Body of pancreas (tissue), 2 donors: ENCODE results near the genes CAPN5, RSF1 and KCTD21.

DNA sequence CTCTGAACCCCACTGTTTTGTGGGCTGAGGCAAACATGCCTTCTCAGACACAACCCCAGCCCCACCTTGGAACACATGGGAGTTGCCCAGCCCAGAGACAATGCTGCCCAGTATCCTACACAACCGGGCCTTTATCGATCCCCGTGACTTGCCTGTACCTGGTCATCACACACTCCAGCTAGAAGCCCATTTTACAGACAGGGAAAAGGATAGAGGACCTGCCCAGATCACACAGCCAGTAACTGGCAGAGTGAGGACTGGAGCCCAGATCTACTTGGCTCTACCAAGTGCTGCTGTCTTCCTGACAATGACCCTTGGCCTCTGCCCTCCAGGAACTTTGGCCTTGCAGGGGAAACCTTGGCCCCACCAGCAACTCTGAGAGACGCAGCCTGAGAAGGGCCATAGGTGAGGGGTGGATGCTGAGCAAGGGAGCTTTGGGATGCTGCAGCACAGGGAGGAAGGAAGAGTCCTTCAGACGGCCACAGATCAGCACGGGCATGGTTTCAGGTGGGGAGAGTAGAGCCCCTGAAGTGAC lies 2.2 kb upstream of the CAPN5 start:
- PRO-cap: no peak
- RAMPAGE, long total RNA, 2 experiments: no peak in any of the 2 experiments

DNA sequence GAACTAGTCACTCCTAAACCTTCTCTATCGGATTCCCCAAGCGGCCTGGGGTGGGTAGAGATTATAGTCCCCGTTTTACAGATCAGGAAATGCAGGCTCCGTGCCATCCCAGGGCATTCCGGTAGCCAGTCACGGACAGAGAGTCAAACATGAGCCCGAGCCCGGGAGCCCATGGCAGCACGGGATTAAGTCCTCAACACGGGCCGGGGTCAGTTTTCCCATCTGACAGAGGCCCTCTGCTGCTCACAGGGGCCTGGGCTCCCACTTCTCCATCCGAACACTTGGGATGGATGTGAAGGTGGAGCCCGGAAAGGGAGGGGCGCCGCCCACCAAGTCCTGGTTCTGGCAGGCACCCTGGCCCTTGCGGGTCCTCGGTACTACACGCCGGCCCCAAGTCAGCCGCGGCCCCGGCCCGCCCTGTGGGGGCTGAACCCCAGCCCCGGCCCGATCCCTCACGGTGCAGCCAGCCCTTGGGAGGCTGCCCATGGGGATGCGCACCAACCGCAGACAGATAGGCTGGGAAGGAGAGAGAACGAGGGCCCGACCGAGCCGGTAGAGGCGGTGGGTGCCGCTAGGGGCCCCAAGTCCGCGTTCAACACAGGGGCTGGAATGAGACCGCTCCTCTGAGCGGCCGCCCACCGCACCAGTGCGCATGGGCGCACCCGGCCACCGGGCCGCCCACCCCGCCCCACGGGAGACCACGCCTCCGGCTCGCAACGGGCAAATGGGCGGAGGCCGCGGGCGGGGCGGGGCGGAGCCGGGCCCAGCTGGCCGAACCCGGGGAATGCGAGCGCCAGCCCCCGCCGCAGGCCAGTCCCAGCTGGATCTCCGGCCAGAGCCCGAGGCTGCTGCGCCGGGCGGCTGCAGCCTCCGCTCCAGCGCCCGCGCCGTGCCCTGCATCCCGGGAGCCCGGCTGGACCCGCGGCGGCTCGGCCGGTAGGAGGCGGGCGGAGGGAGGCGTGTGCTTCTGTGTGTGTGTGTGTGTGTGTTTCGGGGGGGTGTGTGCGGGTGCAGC lies at the start of gene CAPN5:
TSS of gene CAPN5 (plus strand) at position 813 of the 1,015 bp plus-strand sequence.
- PRO-cap: bidirectional peak, plus-strand start at position 813 of the sequence, minus-strand start at position 645 of the sequence
- RAMPAGE, long total RNA, 2 experiments: no peak in any of the 2 experiments

DNA sequence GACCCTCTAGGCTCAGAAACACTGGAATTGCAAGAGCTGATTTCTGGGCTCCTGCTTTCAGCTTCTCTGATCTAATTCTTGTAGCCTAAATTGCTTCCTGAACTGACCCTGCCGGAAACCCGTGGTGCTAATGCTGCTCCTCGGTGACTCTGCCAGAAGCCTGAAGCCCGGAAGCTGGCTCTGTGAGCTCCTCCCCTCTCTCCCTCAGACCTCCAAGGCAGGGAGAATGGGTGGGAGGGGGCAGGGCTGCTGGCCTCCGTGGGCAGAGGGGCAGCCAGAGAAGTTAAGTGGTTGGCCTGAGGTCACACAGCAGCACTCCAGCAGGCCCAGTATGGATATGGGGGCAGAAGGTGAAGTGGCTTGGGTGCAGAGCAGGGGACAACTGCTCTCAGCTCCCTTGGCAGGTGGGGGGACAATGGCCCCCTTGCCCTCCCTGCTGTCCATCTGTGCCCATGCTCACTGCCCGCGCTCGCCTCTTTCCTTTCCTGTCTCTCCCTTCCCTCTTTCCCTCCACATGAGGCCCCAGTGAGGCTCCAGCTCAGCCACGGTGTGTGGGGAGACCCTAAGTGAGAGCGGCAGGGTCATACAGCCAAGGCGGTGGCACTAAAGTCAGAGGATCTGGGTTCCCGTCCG lies 16.2 kb downstream of the CAPN5 start:
- PRO-cap: unidirectional peak, minus-strand start at position 68 of the sequence
- RAMPAGE, long total RNA, 2 experiments: no peak in any of the 2 experiments

DNA sequence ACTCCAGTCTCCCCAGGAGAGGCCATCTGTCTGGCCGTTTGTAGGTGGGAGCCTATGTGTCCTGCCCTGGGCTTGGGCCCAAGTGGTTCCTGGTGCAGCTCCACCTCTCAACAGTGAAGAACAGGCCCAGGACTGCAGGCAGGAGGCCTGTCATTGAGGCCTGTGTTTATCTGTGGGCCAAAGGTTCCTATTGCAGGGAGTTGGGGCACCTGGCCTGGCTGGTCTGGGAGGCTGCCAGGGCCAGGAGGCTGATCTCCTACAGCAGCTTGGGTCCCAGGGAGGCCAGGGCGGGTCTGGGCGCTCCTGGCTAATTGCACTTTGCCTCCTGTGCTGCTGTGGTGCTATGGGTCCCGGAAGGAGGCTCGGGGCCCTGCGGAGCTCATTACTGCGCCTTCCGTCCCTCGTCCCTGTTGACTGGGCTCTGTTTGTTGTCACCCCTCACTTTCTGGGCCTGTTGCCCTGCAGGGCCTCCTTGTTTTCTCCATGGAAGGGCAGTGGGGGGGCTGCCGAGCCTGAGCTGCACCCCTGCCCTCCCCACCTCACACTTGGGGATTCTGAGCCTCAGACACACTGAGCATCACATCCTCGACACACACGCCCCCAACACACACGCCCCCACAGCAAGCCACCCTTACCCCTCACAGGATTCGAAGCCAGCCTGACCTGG lies 6.9 kb upstream of the OMP start:
- PRO-cap: unidirectional peak, minus-strand start at position 115 of the sequence
- RAMPAGE, long total RNA, 2 experiments: no peak in any of the 2 experiments

GRCh38 chr11:77126097-77126469 lies 2.0 kb upstream of the MYO7A start:
- PRO-cap: no peak
- RAMPAGE, long total RNA, 2 experiments: no peak in any of the 2 experiments

DNA sequence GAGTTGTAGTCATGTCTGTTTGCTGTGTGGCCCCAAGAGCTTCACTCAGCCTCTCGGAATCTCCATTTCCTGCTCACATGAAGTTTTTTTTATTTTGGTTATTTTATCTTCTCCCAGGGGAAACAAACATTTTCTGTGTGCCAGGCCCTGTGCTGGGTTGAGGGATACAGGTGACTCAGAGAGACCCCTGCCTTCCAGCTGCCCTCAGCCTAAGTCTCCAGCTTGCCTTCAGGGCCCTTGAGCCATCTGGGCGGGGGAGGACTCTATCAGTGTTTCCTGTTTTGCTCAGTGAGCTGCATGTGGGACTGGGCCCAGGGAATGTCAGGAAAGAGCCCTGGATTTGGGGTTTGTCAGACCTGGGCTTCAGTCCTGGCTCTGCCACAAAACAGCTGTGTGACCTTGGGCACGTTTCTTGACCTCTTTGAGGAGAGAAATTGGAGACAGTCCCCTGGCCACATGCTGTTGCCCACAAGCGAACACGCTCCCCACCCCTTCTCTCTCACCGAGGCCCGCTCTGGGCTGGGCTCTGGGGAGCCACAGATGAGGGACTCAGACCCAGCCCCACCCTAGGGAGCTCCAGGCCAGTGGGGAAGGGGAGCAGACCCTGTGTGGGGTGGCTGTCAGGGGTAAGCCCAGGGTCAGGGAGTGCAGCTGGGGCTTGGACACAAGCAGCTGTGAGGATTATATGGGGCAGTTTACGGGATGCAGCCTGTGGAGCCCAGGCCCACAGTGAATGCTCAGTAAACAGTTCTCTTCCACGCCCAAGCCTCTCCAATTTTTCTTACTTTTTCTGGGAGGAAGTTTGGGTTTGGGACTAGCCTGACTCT lies 12.2 kb downstream of the MYO7A start:
- PRO-cap: no peak
- RAMPAGE, long total RNA, 2 experiments: no peak in any of the 2 experiments

DNA sequence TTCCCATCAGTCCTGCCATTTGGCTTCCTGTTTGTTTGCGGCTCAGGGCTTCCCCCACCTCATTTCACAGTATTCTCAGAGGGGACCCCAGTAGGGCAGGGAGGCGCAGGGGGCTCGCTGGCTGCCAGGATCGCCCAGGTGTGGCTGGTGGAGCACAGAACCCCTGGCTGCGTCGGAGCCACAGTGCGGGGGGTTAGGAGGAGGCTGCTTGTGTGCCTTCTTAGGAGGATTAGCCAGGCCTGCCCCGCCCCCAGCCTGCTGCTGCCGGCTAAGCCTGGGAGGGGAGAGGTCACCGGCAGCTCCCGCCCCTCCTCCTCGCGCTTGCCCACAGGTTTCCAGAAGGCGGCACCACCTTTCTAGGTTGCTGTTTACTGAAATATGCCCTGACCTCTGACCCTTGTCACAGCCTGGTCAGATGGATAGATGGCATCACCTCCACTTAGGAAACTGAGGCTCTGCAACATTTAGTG lies 43.8 kb downstream of the MYO7A start:
- PRO-cap: no peak
- RAMPAGE, long total RNA, 2 experiments: no peak in any of the 2 experiments

GRCh38 chr11:77675030-77675518 lies 37.5 kb upstream of the CLNS1A start:
- PRO-cap: no peak
- RAMPAGE, long total RNA, 2 experiments: no peak in any of the 2 experiments

DNA sequence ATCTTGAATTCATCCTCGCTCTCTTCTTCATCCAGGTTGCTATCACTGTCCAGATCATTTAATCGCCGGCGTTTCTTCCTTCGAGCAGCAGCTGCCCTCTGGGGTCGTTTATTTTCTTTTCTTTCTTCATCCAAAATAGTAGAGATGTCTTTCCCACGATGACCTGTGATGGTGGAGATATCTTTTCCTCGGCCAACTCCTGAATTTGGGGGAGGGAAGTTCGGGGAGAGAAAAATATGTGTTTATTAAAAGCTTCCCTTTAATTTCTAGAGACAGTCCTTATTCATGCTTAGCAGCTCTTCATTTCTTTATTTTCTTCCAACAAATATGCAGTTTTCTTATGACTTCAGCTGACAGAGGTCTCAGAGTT lies 39.2 kb upstream of the CLNS1A start:
- PRO-cap: no peak
- RAMPAGE, long total RNA, 2 experiments: no peak in any of the 2 experiments

- PRO-cap: bidirectional peak, plus-strand start at chr11:77821144, minus-strand start at chr11:77820717
- RAMPAGE, long total RNA, 2 experiments: start-site peak on the minus strand in 2 of 2 experiments, at chr11:77820722-77820997 at its widest, 27 to 400 reads per replicate
Measured at GRCh38 chr11:77820457-77821069, at the start of gene RSF1. TSS of gene RSF1 (minus strand) at chr11:77820722.

DNA sequence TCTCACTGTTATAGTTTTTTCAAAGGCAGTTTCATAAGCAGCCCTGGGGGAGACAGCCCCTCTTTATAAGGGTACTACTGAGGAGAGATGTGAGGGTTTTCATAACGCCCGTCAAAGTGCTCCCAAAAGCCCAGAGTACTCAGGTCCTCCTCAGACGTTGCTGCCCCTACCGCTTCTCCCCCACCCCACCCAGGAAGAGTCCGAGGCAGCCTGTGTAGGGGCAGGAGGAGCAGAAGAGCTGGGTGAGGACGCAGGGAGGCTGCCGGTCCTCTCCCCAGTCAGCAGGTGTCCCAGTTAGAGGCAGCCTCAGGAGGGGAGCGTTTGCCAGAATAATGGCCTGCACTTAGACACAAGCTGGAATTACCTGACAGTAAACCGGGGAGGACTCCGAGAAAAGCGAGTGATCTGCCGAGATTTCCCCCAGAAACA lies 17.9 kb upstream of the THRSP start:
- PRO-cap: unidirectional peak, plus-strand start at position 232 of the sequence
- RAMPAGE, long total RNA, 2 experiments: no peak in any of the 2 experiments

GRCh38 chr11:78046126-78046697 lies 17.4 kb upstream of the THRSP start:
- PRO-cap: no peak
- RAMPAGE, long total RNA, 2 experiments: no peak in any of the 2 experiments

- PRO-cap: no peak
- RAMPAGE, long total RNA, 2 experiments: no peak in any of the 2 experiments
Measured at GRCh38 chr11:78072850-78073146, 6.9 kb downstream of the NDUFC2 start.

- PRO-cap: bidirectional peak, plus-strand start at chr11:78188938, minus-strand start at chr11:78188588
- RAMPAGE, long total RNA, 2 experiments: start-site peak on the minus strand in 1 of 2 experiments, at chr11:78188590-78188624 at its widest, 22 reads per replicate
Measured at GRCh38 chr11:78188456-78189067, at the start of gene KCTD21. TSS of gene KCTD21 (minus strand) at chr11:78188626.

DNA sequence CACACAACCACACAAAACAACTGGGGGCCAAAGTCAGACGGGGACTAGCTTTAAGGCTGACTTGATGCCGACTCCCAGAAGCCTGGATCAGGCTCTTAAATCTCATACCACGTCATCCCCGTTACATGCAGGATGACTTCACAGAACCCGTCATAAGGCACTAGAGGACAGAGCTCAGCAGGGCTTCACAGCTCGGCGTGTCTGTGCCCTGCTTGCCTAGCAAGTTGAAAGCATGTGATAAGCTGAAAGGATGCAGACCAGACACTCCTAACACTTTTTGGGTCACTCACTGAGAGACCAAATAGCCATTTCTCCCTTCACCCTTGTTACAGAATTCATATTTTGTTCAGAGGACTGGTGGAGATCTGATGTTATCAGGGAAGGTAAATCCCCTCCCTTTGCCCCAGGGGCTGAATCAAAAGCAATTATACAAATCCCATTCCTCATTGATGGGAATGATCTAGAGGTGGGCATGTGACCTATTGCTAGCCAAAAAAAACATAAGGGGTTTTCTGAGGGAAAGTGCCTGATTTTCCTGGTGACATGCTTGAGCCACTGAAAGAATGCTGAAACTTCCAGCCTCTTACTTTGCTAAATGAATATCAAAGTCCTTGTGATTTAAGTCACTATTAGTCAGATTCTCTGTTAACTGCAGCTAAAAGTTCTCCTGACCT lies 65.3 kb downstream of the GAB2 start:
- PRO-cap: no peak
- RAMPAGE, long total RNA, 2 experiments: no peak in any of the 2 experiments

- PRO-cap: no peak
- RAMPAGE, long total RNA, 2 experiments: no peak in any of the 2 experiments
Measured at GRCh38 chr11:78375579-78376210, 41.9 kb downstream of the GAB2 start.

- PRO-cap: no peak
- RAMPAGE, long total RNA, 2 experiments: no peak in any of the 2 experiments
Measured at GRCh38 chr11:78400832-78401389, 16.7 kb downstream of the GAB2 start.

DNA sequence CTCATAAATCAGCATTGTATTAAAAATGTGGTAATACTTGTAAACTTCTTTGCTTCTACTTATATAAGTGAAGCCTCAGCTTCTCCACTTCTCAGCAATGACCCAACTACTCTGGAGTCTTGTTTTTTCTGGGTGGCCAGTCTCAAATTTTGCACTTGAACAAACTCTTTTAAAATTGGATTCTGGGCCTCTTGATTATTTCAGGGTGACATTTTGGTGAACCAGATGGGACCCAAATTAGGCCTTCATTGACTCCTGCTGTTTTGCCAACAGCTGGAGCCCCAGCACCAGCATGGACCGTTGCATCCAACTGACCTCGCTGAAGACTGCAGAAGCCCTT lies 41.8 kb downstream of the NARS2 start:
- PRO-cap: no peak
- RAMPAGE, long total RNA, 2 experiments: no peak in any of the 2 experiments

- PRO-cap: no peak
- RAMPAGE, long total RNA, 2 experiments: no peak in any of the 2 experiments
Measured at GRCh38 chr11:78661993-78662247, 87.3 kb upstream of the NARS2 start.

- PRO-cap: no peak
- RAMPAGE, long total RNA, 2 experiments: no peak in any of the 2 experiments
Measured at GRCh38 chr11:78810280-78810610, 235.6 kb upstream of the NARS2 start.